Mesenchymal stem cell of Wharton's jelly (primary cell): ENCODE measurements around a stretch of chr10.

- CAGE, long polyA plus RNA = no peak
Observed at GRCh38 chr10:94415997-94416530, 13.7 kb downstream of the TBC1D12 start.

GRCh38 chr10:94475662-94476096, 69.9 kb upstream of the HELLS start:
- CAGE, long polyA plus RNA = no peak

DNA sequence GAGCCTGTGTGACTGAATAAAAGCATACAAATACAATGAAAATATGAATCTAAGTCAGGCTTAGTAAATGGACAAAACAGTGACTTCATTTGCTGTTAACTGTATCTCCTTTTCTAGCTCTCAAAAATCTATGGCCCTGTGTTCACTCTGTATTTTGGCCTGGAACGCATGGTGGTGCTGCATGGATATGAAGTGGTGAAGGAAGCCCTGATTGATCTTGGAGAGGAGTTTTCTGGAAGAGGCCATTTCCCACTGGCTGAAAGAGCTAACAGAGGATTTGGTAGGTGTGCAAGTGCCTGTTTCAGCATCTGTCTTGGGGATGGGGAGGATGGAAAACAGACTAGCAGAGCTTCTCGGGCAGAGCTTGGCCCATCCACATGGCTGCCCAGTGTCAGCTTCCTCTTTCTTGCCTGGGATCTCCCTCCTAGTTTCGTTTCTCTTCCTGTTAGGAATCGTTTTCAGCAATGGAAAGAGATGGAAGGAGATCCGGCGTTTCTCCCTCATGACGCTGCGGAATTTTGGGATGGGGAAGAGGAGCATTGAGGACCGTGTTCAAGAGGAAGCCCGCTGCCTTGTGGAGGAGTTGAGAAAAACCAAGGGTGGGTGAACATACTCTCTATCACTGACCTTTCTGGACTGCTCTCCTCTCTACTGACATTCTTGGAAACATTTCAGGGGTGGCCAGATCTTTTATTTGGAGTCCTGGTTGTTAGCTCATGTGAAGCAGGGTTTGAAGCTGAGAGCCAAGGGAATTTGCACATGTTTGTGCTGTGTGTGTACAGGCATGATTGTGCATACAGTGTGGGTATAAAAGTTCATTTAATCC, 12.7 kb downstream of the CYP2C19 start:
- CAGE, long polyA plus RNA = no peak

GRCh38 chr10:95063110-95063503, 6.2 kb downstream of the CYP2C8 start:
- CAGE, long polyA plus RNA = no peak

- CAGE, long polyA plus RNA = no peak
Observed at GRCh38 chr10:95116723-95117170, 47.5 kb upstream of the CYP2C8 start.

DNA sequence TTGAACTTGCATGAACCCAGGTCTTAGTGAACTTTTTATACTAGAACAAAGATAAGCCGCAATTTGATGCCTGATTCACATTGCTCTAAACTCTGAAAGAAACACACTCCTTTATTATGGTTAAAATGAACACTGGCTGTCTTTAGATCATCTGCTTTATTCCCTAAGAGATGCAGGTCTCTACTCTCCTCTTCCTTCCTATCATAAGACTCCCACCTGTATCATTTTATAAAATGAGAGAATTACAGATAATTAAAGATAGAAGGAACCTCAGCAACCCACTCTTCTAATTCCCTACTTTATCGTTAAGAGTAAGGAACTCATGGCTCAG, 47.8 kb upstream of the CYP2C8 start:
- CAGE, long polyA plus RNA = no peak

- CAGE, long polyA plus RNA = no peak
Observed at GRCh38 chr10:95295791-95296016, 4.9 kb upstream of the PDLIM1 start.

GRCh38 chr10:95343580-95343945, 52.8 kb upstream of the PDLIM1 start:
- CAGE, long polyA plus RNA = no peak

DNA sequence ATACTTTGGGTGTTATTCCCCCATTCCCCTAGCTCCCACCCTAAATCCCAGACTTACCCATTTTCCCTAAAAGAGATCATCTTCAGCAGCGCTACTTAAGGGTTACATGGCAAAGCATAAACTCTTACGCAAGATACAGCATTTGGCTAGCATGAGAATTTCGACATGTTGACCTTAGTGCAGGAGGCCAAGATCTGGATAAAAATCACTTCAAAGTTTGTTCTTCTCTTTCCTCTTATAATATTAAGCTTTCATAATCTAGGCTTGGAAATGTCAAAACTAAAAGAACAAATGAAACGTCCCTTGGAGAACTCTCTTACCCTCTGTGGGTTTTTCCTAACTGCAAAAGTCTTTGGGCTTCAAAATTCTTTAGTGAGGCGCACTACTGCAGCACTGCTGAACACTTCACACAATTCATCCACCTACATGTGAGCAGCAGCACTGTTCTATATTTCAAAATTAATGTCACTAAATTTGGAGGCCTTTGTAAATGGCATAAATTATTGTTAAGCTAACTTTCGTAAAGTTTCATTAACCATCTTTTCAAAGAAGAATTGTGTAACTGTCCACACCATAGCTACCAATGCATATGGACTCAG, 59.6 kb upstream of the PDLIM1 start:
- CAGE, long polyA plus RNA = no peak

DNA sequence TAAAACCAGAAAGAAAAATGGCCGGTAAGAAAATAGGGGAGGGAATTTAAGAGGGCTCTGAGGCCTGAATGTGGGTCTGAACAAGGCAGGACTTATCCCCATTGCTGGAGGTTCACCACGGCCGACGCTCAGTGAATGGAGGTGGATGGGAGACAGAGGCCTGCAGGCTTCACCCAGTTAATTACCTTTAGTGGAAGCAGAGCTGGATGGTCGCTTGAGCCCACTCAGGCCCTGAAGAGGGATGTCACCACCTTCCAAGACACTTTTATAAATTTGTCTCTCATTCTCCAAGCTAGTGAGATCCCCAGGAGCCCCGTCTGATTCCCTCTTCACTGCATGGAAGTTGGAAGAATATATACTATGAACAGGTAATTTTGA, 66.6 kb upstream of the PDLIM1 start:
- CAGE, long polyA plus RNA = no peak

DNA sequence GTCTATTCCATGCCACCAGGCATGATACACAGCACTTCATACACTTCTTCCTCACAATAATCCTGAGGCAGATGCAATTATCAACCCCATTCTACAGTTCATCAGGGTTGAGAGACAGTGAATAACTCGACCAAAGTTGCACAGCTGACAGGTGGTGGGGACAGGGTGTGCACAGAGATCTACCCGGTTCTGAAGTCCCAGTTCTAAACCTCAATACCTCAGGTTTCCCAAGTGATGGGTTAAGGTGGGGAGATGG, 129.7 kb downstream of the SORBS1 start:
- CAGE, long polyA plus RNA = no peak

- CAGE, long polyA plus RNA = no peak
Observed at GRCh38 chr10:95459329-95459897, 101.8 kb downstream of the SORBS1 start.

- CAGE, long polyA plus RNA = no peak
Observed at GRCh38 chr10:95488424-95488706, 72.8 kb downstream of the SORBS1 start.

GRCh38 chr10:95502655-95503520, 58.3 kb downstream of the SORBS1 start:
- CAGE, long polyA plus RNA = no peak

- CAGE, long polyA plus RNA = no peak
Observed at GRCh38 chr10:95513058-95513753, 48.0 kb downstream of the SORBS1 start.

GRCh38 chr10:95540317-95541453, 20.5 kb downstream of the SORBS1 start:
- CAGE, long polyA plus RNA = no peak

GRCh38 chr10:95543443-95544092, 17.6 kb downstream of the SORBS1 start:
- CAGE, long polyA plus RNA = no peak

DNA sequence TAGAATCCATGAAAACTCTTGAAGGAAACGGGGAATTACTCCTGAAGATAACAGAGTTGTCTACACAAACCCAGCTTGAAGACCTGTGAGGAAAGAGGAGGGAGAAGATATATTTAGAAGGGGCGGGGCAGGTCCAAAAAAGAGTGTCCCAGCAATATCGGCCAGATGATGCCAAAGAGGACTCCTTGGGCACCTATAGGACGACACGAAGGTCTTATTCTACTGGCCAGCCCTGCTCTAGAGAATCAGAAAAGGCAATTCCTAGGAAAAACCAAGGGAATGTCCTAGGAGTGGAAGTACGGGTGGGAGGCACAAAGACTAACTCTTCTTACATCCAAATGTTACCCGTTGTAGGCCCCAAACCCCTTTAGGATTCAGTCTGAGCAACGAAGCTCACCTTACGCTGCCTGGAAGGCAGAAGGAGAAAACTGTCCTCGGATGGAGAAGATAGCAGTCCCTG, 741 bp downstream of the TCTN3 start:
- CAGE, long polyA plus RNA = no peak

DNA sequence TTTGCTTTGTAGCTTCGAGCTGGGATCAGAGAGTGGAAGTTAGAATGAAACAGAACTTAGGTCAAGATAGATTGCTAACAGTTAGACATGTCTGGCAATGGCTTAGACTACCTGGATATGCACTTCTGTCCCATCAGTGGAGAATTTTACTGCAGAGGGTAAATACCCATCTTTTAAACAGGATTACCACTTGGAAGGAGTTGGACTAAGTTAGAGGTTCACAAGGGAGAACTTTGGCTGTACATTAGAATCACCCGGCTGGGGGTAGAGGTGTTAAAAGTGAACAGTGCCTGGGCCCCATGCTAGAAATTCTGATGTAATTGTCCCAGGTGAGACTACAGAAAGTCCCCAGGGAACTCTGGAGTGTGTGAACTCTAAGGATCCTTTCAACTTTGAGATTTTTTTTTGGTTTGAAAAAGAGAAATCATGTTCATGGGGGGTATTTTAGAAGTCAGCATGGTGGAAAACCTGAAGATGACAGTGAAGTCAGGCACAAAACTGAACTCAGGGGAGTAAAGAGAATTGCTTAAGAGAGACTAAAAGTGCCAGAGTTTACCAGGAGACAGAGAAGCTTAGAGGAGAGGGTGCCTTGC, 35.6 kb downstream of the ENTPD1 start:
- CAGE, long polyA plus RNA = no peak

GRCh38 chr10:96089161-96089552, 40.9 kb upstream of the ZNF518A start:
- CAGE, long polyA plus RNA = no peak